B cell (primary cell): Measurements from ENCODE around the gene HDHD5.

DNA sequence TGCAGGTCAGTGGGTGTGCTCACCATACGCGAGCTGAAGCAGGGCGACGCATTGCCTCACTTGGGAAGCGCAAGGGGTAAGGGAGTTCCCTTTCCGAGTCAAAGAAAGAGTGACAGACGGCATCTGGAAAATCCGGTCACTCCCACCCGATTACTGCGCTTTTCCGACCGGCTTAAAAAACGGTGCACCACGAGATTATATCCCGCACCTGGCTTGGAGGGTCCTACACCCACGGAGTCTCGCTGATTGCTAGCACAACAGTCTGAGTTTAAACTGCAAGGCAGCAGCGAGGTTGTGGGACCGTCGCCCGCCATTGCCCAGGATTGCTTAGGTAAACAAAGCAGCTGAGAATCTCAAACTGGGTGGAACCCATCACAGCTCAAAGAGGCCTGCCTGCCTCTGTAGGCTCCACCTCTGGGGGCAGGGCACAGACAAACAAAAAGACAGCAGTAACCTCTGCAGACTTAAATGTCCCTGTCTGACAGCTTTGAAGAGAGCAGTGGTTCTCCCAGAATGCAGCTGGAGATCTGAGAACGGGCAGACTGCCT lies 408.7 kb downstream of the CCT8L2 start:
- PRO-cap, result no peak
- CAGE, long polyA plus RNA, result no peak

DNA sequence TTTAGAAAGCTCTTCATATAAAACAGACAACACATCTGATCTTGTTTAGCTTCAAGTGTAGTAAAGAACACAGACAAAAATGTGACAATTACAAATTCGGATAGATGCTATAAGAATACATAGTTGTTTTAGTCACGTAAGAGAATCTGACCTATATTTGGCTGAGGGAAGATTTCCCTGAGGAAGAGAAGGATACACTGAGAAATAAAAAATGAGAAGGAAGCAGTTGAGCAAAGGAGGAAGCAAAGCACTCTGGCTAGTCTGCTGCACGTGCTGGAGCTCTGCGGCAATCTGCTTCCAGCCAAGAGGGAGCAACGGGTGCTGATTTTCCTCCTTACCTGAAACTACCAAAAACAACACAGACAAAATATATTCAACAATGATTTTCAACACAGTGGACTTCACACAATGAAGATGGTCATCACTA lies 87.0 kb upstream of the CCT8L2 start:
- PRO-cap, result no peak
- CAGE, long polyA plus RNA, result no peak

DNA sequence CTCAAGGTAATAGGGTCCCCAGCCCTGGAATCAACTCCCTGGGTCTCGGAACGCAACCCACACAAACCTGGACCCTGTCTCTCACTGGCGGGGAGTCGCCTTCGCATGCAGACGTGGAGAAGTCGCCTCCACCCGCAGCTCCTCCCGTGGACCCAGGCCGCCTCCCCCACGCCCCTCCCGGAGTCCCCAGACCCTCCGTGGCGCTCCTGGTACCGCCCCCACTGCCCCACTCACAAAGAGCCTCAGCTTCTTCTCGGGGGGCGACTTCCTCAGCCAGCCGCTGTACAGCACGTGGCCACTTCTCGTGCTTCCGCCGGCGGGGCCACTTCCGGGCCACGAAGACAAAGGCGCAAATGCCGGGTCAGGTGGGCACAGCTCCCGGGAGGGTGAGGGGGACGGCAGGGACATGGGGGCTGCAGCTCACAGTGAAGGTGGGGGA lies 296 bp downstream of the GAB4 start:
- PRO-cap, result no peak
- CAGE, long polyA plus RNA, result no peak

GRCh38 chr22:17103140-17103788 lies 17.9 kb downstream of the TMEM121B start:
- PRO-cap, result no peak
- CAGE, long polyA plus RNA, result no peak

DNA sequence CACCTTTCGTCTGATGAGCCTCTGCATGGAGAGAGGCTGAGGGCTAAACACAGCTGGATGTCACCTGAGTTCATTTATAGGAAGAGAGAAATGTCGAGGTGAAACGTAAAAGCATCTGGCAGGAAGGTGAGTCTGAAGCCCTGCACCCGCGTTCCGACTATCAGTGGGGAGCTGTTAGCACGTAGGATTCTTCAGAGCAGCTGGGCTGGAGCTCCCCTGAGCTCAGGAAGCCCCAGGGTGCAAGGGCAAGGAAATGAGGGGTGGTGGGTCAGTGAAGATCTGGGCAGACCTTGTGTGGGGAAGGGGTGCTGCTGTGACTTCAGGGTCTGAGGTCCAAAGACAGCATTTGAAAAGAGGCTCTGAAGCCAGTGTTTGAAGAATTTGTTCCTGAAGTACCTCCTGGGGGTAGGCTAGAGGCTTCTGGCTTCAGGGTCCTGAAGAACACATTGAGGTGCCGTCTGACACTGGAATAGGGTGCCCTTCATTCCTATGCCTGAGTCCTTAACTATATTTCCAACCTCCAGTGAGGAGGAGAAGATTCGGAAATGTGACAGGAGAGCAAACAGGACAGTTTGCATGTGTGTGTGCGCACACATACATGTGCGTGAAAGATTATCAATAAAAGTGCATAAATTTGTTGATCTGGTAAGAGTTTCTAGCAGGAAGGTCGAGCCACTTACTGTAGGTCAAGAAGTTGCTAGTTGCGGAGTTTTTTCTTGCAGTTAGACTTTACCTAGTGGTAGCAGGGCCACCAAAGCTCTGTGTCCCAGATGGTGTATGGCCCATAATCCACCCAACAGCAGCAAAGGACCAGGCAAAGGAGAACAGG lies 9.8 kb downstream of the TMEM121B start:
- PRO-cap, result no peak
- CAGE, long polyA plus RNA, result no peak

GRCh38 chr22:17120087-17120713 lies 960 bp downstream of the TMEM121B start:
- PRO-cap, result no peak
- CAGE, long polyA plus RNA, result no peak

DNA sequence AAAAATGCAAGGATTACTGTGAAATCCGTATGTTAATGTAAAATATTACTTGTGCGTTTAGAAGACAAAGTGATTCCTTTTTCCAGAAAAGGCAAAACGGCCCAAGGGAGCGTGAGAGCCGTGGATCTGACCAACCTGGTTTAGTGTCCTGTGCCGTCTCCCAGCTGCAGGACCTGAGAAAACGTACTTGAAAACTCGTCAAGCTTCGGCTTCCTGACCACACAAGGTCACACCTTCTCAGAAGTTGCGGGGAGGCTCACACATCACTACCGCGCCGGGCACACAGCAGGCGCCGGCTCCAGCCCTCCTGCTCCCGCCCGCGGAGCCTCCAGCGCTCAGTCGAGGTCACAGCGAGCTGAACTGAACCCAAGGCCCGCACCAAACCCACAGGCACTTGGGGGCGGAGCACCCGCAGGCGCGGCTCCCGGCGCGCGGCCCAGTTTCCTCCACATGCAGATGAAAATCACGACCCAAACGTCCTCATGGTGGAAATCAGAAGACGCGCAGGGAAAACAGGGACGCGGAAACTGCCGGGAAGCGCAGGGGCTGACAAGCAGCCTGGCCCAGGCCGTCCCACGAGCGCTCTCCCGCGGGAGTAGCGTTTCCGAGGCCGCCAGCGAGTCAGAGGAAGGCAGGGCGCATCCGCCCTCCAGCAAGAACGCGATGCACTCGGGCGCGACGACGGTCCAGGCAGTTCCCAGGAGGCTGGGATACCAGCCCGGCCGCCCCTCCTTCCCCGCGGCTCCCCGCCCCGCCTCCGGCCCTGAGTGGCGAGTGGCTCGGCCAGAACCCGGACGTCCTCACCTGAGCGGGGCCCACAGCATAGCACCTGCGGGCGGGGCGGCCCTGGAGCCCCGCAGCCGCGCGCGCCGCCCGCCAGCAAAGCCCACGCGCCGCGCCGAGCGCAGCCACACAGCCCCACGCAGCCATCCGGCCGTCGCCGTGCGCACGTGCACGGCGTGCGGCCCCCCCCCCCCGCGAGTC lies at the start of gene HDHD5:
HDHD5 (minus strand) TSS at position 956 of the 984 bp plus-strand sequence.
- PRO-cap, result bidirectional peak, plus-strand start outside the sequence, minus-strand start at position 888 of the sequence
- CAGE, long polyA plus RNA, result no peak

DNA sequence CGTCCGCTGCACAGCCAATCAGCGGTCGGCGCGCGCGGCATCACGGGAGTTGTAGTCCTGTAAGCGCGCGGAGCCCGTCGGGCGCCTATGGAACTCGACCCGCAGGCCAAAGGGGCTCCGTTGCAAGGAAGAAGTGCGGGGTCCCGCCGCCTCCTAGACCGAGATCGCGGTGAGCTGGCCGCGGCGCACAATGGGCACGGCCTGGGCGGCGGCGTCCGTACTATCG lies 142 bp upstream of the HDHD5 start:
- PRO-cap, result bidirectional peak, plus-strand start at position 52 of the sequence, minus-strand start outside the sequence
- CAGE, long polyA plus RNA, result no peak

DNA sequence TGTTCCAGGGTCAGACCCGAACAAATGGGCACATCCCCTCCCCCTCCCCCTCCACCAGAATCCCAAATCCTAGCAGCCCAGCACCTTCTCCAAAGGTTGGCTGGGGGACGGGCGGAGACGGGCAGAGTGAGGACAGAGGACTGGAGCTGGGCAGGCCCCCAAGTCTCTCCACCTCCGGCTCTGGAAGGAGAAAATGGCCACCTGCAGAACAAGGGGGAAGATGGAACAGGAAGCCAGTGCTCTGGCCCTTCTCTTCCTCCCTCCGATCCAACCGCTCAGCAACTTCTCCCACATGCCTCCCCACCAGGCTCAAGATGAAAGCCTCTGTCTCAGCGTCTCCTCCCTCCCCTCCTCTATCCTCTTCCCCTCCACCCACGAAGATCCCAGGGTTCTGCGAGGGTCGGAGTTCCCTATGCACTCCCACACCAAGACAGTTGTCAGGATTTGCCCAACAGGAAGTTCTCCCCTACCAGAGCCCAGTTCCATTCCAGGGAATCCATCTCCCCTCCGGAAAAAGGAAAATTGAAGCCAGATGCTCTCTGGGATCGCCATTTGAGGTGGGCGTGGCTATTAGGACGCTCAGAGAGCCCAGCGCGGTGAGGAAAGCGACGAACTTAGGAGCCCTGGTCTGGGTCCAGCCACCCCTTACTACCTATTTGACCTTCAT lies 20.0 kb downstream of the ADA2 start:
- PRO-cap, result no peak
- CAGE, long polyA plus RNA, result no peak

DNA sequence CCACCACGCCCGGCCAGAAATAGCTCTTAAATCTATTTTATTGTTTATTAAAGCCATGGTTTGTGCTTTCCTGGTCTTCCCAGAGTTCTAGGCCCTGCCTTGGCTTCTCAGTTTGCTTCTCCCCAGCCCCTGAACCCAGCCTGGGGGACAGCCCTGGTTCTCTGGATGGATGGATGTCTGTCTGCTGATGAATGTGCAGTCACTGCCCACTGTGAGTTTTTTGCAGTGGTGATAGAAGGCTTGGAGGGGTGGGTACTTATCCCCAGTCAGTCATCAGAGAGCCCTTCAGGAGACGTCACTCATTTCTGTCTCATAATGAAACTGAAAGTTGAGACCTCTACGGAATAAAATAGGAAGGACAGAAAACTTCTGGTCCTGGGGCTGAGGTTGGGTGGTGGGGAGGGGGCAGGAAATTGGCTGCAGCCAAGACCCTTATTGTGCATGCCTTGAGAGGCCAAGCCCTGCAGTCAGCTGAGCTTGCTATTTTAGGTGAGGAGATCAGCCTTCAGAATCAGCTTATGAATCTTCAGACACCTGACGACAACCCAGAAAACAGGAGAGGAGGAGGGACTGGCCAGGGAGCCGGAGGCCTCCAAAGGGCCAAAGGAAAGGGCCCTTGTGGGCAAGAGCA lies 17.7 kb upstream of the ADA2 start:
- PRO-cap, result bidirectional peak, plus-strand start at position 392 of the sequence, minus-strand start at position 193 of the sequence
- CAGE, long polyA plus RNA, result no peak

- PRO-cap, result no peak
- CAGE, long polyA plus RNA, result no peak
Observed at GRCh38 chr22:17257476-17258520, 38.6 kb upstream of the ADA2 start.

GRCh38 chr22:17267903-17268606 lies 48.8 kb upstream of the ADA2 start:
- PRO-cap, result no peak
- CAGE, long polyA plus RNA, result no peak

GRCh38 chr22:17563749-17564498 lies 626 bp downstream of the SLC25A18 start:
- PRO-cap, result no peak
- CAGE, long polyA plus RNA, result no peak

DNA sequence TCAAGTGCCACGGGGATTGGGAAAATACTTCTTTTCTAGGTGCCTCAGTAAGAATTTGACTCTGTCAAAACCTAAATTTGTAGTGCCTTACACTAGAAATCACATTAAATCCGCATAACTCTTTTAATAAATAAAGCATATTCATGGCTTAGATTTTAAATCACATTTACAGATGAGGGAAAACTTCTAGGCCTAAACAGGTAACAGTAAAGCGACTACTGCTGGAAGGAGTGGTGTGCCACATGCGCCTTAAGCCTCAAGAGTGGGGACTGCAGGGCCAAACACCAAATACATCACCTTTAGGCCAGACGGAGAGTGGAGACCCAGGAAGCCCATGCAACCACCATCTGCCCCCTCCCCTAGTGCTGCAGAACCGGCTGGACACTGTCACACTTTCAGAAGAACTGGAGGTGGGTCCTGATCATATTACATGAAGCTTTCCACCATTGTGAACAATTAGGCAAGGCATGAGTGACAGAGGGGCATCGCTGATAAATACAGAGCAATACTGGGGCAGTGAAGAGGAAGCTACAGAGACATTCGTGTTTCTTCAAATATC lies 28.8 kb downstream of the SLC25A18 start:
- PRO-cap, result no peak
- CAGE, long polyA plus RNA, result no peak

GRCh38 chr22:17637875-17638136 lies 751 bp upstream of the BCL2L13 start:
- PRO-cap, result no peak
- CAGE, long polyA plus RNA, result no peak

- PRO-cap, result no peak
- CAGE, long polyA plus RNA, result no peak
Observed at GRCh38 chr22:17701953-17702676, 63.6 kb downstream of the BCL2L13 start.

GRCh38 chr22:17726459-17727390 lies 47.5 kb downstream of the BID start:
- PRO-cap, result no peak
- CAGE, long polyA plus RNA, result no peak

- PRO-cap, result no peak
- CAGE, long polyA plus RNA, result no peak
Observed at GRCh38 chr22:17763895-17764700, 10.2 kb downstream of the BID start.

GRCh38 chr22:17776959-17778301 lies 3.2 kb upstream of the BID start:
- PRO-cap, result bidirectional peak, plus-strand start at chr22:17777322, minus-strand start at chr22:17777157; bidirectional peak, plus-strand start at chr22:17777586, minus-strand start at chr22:17777621; bidirectional peak, plus-strand start at chr22:17777718, minus-strand start at chr22:17777672
- CAGE, long polyA plus RNA, result no peak

DNA sequence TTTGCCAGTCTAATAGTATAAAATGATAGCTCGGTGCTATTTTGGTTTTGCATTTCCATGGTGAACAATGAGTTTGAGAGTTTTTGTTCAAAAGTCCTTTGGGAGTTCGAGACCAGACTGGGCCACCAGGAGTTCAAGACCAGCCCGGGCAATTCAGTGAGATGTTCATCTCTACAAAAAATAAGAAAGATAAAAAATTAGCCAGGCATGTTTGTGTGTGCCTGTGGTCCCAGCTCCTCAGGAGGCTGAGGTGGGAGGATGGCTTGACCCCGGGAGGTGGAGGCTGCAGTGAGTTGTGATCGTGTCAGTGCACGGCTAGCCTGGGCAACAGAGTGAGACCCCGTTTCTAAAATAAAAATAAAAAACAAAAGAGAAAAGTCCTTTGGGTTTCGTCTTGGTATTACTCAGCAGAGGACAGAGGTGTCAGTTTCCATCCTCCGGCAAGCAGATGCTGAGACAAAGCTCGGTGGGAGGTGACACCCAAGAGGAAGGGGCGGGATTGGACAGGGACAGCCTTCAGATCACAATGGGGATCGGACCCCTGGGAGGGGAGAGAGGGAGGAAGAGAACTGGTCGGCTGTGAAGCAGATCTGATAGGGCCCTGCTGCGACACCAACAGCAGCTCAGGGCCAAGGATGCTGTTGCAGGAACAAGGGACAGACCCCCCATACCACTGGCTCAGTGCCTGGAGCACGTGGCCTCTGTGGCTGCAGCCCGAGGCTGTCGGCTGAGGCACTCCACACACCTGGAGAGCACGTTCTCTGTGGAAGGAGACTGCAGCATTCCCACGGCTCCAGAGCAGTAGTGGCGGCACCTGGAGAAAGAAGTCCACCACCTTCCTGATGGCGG lies 5.1 kb upstream of the BID start:
- PRO-cap, result no peak
- CAGE, long polyA plus RNA, result no peak